Bronchus fibroblast of lung (primary cell): ENCODE results near the genes ENSG00000236543 and CAMSAP1.

DNA sequence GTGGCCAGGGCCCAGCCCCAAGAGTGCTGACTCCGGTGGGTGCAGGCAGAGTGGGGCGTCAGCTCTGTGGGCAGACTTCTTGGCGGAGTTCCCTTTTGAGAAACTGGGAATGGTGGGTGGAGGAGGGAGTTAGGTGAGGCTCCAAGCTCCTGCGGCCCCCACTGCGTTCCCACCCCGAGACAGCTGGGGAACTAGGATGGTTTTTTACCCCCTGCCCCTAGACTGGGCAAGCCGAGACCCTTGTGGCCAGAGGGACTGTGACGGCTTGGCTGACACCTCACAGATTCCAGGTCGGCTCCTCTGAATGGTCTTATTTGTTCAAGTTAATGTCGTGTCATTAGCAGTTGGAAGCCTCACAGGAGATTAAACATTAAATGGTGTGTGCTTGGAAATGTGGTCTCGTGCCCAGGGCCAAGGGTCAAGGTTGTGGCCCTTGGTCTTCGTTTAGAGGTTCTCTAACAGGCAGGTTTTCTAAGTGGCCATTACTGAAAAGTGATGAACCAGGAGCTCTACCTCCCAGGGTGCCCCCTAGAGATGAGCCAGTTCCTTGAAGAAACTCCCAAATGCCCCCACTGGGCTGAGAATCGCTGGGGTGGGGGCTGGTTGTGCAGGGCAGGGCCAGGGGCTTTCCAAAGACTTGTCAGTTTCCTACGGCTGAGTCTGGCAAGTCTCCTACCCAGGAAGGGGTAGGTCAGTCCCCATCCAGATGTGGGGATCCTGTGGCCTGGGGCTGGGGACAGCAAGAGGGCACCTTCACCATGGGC lies 61.2 kb upstream of the RXRA start:
- RAMPAGE, long total RNA: no peak

- RAMPAGE, long total RNA: no peak
Observed at GRCh38 chr9:134307534-134307994, 18.7 kb upstream of the RXRA start.

DNA sequence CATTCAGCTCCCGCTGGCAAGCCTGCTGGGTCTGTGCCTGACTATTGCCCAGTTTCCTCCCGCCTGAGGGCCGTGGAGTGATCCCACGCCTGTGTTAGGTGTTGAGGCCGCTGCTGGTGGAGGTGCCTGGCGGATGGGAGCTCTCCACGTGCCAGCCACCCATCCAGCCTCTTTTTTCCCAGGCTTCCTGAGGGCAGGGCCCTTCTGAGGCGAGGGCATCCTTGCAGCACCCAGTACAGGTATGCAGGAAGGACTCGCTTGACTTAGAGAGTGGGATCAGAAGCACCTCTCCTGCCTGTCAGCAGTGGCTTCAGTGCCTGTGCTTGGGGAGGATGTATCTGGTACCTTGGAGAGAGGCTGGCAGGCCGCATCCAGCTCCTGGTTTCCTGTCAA lies 7.8 kb downstream of the RXRA start:
- RAMPAGE, long total RNA: no peak

DNA sequence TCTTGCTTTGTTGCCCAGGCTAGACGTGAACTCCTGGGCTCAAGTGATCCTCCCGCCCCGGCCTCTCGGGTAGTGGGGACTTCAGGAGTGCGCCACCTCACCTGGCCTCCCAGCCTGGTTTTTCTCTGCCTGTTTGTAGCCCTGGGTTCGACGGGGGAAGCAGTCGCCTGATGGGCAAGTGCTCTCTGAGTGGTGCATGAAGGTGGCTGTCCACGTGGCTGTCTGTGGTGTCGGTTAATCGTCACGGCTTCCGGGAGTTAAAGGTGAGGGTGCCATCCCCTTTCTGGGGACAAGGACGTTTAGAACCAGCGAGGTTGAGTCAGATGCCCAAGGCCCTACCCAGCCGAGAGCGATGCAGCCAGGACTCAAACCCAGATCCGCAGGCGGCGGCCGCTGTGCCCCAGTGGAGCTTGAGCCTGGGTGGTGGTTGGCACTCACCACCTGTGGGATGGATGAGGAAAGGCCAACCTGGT lies 47.6 kb downstream of the RXRA start:
- RAMPAGE, long total RNA: no peak

DNA sequence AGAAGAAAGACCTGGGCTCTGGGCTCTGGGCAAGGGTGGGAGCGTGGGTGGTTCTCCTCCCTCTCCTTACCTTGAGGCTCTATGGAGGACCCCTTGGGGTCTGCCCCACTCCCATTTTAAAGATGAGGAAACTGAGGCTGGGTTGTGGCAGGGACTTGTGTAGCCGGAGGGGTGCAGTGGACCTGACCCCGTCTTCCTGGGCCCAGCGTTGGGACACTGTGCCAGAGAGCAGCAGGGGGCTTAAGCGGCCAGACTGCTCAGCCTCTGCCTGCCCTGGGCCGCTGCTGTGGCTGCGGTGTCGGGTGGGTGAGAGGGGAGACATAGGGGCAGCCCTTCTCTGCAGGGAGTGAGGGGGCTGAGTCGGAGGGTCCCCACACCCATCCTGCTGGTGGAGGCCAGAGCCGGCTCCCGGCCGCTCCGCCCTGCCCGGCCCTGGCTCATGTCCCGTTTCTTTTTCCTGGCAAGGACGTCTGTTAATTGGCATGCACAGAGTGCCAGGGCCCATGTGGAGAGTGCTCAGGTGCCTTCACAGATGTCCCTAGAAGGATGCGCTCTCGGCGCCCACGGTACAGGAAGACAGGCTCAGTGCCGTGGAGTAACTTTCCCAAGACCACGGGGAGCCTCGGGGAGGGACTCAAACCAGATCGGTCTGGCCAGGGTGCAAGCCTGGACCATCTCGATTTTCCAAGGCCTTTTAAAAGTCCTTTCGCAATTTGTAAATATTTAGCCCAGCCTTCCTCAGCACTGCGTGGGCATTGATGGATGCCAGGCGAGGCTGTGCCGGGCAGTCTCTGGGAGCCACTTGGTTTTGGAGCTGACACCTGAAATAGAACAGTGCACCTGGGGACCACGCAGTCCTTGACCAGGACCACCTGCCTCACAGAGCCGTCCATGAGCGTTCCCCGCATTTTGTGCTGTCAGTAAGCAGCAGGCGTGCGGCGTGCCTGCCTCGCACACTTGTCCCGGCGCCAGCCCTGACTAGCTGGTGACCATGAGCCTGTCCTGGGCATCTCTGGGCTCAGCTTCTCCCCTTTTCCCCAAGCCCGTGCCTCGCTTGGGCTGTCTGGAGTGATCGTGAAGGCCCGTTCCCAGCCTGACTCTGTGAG lies 60.9 kb downstream of the RXRA start:
- RAMPAGE, long total RNA: no peak

DNA sequence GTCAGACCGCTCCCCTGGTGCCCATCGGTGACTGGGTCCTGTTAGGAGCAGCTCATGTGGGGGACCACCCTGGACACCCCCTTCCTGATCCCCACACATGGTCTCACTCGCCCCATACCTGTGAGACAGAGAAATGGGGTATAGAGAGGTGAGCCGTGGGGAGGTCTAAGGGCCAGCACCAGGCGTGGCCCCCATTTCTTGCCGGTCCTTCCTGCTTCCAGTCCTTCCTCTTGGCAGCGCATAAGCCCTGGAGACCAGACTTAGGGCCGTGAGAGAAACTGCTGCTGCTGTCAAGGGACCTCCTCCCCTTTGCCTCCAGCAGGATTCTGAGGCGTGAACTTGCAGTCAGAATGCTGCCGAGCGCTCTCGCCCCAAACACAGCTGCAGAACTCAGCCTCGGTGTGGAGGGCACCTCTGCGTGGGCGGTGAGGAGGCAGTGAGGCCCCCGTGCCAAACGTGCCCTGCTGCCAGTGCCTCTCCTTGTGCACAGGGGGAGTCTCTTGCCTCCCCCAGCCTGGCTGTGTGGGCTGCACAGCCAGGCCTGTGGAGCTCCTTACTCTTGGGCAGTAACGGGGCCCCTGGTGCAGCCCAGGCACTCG lies 85.2 kb downstream of the RXRA start:
- RAMPAGE, long total RNA: no peak

DNA sequence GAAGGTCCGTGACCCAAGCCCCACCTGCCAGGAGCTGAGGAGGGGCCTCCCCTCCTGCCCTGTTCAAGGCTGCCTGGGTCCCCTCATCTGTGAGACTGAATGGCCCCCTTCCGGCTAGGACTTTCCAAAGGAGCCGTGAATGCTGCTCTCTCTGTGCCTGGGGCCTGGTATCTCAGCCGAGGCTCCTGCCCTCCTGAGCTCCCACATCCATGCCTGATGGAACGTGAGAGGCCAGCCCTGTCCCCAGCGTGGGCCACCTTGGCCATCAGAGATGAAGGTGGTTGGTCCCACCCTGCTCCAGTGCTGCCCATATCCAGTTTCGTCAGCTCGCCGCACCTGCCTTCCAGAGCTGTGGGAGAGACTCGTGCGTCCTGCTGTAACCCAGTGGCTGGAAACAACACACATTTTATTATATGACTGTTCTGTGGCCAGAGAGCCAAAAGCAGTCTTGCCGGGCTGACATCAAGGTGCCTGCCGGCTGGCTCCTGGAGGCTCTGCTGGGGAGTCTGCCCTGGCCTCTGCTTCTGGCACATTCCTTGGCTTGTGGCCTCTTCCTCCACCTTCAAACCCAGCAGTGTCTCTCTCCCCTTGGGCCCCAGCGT lies 94.6 kb downstream of the RXRA start:
- RAMPAGE, long total RNA: no peak

DNA sequence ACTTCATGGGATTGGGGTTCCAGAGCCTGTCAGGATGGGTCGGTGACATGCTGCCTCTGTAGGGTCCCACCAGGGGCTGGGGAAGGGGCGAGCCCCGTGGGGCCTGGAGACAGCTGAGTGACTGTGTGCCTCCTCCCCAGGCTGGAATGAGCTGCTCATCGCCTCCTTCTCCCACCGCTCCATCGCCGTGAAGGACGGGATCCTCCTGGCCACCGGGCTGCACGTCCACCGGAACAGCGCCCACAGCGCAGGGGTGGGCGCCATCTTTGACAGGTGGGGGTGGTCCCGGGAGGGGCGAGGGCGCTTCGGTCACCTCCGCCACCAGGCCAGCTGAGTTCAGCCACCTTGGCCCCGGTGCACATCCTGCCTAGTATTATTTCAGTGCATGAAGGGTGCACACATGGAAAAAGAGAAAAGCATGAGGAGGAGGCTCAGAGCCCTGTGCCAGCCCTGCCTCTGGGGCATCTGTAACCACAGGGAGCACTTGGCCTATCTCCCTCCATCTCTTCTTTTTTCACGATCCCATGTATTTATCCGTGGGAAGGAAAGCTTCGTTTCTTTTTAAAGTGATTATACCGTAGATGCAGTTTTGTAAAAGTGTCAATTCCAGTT lies 102.8 kb downstream of the RXRA start:
- RAMPAGE, long total RNA: no peak

DNA sequence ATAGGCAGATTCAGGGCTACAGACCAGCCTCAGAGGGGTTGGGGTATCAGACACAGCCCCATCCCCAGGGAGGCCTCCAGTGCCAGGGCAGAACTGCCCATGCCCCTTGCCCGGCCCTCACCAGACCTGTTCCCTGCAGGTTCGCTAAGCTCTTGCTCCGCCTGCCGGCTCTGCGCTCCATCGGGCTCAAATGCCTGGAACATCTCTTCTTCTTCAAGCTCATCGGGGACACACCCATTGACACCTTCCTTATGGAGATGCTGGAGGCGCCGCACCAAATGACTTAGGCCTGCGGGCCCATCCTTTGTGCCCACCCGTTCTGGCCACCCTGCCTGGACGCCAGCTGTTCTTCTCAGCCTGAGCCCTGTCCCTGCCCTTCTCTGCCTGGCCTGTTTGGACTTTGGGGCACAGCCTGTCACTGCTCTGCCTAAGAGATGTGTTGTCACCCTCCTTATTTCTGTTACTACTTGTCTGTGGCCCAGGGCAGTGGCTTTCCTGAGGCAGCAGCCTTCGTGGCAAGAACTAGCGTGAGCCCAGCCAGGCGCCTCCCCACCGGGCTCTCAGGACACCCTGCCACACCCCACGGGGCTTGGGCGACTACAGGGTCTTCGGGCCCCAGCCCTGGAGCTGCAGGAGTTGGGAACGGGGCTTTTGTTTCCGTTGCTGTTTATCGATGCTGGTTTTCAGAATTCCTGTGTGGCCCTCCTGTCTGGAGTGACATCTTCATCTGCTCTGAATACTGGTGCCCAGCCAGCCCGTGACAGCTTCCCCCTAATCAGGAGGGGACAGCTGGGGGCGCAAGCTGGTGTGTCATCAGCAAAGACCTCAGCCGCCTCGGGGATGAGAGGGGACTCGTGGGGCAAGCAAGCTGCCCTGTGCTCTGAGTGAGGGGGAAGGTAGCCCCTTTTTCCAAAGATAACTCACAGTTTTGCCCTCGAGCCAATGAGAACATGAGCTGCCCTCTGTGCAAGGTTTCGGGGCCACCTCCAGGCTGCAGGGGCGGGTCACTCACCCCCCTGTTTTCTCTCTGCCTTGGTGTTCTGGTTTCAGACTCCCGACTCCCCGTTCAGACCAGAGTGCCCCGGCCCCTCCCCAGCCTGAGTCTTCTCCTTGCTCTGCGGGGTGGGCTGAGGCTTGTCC lies 110.4 kb downstream of the RXRA start:
- RAMPAGE, long total RNA: no peak

DNA sequence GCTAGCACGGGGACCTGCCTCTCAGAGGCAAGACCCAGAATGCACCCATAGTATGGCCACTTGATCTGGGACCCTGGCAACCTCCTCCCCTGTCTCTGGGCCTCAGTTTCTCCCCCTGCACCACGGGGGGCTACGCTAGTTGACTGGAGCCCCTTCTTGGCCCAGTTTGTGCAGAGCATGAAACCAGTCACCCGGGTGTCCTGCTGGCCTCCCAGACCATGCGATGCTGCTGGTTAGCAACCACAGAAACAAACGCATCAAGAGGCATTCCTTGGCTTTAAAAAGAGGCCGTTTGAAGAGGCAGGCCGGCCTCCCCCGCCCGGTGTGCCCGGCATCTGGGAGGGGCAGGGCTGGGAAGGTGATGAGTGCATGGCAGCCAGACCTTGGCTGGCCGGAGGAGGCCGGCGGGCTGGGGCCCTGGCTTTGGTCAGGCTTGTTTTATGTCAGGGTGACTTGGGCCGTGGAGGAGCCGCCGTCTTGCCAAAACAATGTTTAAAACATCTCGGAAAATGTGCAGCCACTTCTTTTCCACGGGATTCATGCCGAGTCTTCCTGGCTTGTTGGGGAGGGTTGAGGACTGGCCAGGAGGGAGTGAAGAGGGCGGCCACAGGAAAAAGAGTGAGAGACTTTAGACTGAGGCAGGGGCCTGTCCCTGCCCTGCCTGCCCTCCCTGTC lies 142.7 kb downstream of the RXRA start:
- RAMPAGE, long total RNA: no peak

- RAMPAGE, long total RNA: no peak
Observed at GRCh38 chr9:134648822-134649831, 7.5 kb downstream of the COL5A1 start.

- RAMPAGE, long total RNA: no peak
Observed at GRCh38 chr9:135009814-135010449, 77.5 kb upstream of the OLFM1 start.

DNA sequence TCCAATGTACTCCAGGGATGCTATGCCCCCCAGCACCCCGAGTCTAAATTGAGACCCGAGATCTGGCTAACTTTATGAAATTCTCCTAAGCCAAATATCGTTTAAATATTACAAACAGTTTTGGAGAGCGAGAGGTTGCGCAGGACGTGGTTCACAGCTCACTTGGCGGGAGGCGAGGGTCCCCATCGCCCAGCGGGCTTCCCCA lies 358 bp upstream of the MRPS2 start:
- RAMPAGE, long total RNA: no peak

DNA sequence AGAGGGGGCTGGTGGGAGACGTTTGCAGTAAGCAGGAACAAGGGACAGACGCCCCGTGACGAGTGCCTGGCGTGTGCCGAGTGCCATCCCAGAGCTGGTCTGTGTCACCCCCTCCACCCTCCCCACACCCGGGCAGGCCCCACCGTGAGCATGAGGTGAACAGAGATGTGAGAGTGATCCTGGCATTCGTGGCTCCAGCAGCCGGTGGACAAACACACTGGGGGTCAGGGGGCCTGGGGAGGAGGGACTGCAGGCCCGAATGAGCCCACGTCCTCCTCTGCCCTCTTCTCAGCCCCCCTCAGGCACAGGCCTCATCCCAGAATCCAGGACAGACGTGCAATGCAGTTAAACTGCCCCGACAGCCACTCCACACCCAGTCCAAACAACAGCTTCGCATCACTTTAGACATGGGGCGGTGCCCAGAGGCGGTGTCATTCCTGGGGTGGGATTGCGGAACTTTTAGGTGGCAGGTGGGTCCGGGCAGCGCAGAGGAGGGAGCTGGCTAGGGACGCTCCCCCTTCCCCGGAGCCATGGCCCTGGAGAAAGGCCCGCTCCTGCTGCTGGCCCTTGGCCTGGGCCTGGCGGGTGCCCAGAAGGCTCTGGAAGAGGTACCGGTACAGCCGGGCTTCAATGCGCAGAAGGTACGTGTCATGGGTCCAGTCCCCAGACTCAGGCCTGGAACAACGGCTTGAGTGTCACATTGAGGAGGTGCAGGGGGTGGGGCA lies at the start of gene ENSG00000236543:
TSS of gene ENSG00000236543 (plus strand) at position 474 of the 725 bp plus-strand sequence.
- RAMPAGE, long total RNA: no peak

DNA sequence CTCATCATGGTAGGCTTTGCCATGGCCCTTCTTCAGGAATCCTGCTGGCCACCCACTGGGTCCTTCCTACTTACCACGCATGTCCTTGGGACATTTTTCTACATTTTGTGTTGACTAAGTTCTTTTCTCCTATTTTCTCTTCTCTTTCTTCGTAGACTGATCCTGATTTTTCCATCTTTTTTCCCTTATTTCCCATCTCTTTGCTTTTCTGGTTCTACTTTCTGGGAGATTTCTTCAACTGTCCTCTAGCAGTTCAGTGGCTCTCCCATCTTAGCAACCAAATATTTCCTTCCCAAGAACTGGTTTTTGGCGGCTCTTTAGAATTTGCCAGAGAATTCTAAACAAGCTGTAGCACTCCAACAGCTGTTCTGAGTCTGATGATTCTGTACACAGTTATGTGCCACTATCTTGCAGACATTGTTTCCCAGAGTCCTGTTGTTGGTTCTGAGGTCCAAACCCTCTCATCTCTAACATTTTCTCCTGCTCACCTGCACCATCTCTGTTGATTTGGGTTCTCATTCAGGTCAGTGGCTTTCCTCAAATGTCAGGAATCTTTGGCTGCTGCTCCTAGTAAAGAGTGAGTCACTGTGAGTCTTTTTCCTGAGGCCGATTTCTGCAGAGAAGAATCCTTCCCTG lies 50.1 kb downstream of the CAMSAP1 start:
- RAMPAGE, long total RNA: no peak

- RAMPAGE, long total RNA: no peak
Observed at GRCh38 chr9:135882527-135883130, 24.7 kb downstream of the CAMSAP1 start.

GRCh38 chr9:135887040-135888186 lies 19.9 kb downstream of the CAMSAP1 start:
- RAMPAGE, long total RNA: no peak

DNA sequence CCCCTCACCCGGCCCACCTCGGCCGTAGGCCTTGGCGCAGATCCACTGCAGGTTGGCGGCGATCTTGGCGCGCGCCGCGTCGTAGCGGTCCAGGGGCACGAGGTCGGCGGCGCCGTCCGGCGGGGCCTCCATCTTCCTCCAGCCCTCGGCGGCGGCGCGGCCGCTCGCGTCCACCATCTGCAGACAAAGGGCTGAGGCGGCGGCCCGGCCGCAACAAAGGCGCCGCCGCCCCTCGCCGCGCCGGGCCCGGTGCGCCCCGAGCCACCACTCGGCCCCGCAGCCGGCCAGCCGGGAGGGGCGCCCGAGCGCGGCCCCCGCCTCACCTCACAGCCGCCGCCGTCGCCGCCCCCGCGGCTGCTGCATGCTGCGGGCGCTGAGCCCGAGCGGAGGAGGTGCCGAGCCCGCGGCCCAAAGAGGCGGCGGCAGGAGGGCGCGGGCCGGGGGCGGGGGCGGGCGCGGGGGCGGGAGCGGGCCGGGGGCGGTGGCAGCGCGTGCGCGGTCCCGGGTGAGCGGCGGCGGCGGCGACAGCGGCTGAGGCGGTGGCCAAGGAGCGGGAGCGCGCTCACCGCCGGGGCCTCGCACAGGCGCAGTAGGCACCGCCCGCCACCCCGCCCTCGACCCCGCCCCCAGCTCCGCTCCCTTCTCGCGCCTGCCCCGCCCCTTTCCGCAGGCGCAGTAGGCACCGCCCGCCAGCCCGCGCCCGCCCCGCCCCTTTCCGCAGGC lies at the start of gene CAMSAP1:
TSS of gene CAMSAP1 (minus strand) at position 564 of the 723 bp plus-strand sequence.
- RAMPAGE, long total RNA: no peak

DNA sequence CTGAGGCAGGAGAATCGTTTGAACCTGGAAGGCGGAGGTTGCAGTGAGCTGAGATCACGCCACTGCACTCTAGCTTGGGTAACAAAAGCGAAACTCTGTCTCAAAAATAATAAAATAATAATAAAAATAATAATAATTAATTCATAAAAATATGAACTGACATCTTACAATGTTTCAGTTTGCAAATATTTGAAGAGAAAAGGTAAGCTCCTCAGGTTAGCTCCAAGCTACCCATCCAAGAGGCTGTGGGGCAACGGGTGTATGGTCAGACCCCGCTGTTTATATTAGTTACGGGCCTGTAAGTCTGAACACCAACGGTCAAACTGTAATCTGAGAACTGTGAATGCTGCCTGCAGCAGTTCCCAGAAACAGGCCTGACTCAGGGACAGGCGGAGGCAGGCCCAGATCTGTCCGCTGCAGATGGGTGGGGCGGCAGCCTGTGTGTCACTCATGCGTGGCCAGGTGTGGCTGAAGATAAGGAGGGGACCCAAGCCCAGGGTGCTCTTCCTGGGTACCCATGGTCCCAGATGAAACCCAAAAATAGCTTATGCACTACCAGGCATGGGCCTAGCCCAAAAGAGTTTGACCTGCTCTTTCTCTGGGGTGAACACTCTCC lies 9.4 kb downstream of the UBAC1 start:
- RAMPAGE, long total RNA: no peak

GRCh38 chr9:136025473-136025817 lies 64.3 kb upstream of the UBAC1 start:
- RAMPAGE, long total RNA: no peak